Choroid plexus epithelial cell (primary cell): ENCODE measurements around a stretch of chr11.

DNA sequence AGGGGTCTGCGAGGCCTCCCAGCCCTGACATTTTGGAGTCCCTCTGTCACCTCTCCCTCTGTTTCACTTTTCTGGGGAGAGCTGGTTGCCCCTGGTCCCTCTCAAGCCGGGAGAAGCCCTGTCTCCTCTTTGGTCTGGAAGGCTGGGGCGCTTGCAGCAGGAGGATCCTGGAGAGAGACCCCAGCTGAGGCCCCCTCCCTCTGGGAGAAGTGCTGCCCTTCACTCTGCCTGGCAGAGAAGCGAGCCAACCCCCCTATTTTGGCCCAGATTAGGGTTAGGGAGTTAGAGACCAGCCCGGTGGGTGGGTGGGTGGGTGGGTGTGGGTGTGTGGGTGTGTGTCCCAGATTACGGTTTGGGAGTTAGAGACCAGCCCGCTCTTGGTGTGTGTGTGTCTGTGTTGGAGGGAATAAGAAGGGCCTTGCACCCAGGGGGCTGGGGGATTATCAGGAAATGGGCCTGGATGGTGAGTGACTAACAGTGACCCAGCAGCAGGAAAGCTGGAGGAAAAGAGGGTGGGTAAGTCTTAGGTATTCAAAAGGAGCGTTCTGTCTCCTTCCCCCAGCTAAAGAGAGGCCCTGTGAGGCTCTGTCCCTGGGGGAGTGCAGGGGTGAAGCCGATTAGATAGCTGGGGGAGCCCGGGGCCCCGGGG is 1.2 kb downstream of the OAF start:
- RRBS: no CpG with 5 or more reads among the region's 11 CpGs

DNA sequence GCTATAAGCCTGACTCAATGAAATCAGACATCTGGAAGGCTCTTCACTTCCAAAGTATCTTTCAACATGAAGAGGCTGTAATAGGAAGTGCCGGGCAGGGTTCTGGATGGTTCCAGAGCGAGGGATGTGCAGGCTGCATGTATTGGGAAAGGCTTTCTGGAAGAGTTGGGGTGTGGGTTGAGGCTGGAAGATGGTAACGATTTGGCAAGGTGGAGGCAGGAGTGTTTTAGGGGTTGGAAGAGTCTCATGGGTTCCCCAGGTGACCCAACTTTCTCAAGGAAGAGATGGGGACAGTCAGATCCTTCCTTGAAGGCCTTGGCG is 9.5 kb upstream of the POU2F3 start:
- RRBS: no CpG with 5 or more reads among the region's 4 CpGs

GRCh38 chr11:120304872-120306076 is 19.8 kb upstream of the TLCD5 start:
- RRBS: no CpG with 5 or more reads among the region's 25 CpGs

DNA sequence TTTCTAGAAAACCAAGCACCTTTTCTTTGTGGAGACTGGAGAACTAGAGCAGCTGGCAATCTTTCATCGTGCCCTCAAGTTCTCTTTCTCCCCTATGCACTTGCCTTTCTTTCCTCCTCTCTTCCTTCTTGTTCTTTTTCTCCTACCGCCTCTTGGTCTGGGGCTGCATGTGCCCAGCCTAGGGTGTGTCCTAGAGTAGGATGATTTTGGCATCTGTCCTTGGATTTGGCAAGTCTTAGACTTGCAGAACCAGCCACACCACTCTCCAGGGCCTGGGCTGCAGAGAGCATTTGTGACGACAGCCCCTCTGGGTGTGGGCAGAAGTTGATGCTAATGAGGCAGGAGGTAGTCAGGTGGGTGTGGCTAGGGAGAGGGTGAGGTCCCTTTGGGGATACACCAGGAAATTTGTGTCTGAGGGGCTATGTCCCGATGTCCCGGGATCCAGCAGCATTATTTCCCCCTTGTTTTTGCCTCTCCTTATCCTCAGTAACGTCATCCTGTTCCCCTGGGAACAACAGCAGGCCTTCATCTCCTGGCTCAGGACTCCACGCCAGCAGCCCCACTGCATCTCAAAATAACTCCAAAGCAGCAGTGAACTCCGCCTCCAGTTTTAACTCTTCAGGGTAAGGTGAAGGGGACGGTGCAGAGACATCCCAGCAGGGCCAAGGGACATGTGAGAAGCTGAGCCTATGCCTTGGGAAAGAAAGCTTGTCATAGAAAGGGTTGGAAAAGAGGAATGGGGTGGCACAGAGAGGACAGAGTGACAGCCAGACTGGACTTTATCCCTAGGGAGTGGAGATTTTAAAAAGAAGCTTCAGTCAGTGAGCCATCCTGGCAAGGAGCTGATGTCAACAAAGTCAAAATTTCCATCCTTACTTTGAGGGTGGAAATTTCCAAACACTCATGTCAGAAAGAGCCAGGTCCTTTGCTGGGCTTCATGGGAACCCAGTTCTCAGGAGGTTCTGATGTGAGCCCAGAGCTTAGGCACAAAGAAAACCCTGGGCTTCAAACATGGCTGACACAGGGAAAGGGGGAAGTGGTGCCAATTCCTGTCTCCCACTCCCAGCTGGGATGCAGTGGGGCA is 8.0 kb upstream of the TLCD5 start:
- RRBS: no CpG with 5 or more reads among the region's 9 CpGs

DNA sequence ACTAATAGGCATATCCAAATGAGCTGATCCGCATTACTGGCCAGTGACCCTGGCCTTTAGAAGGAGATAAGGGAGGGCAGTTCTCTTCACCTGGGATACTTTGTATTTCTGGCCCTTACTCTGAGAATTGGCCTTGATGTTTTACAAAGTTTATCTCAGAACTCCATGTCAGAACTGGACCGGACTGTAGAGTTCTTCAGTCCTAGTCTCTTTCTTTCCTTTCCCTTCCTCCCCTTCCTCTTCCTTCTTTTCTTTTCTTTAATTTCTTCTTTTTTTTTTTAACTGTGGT is 788 bp downstream of the TLCD5 start:
- RRBS: no CpG with 5 or more reads among the region's 2 CpGs

DNA sequence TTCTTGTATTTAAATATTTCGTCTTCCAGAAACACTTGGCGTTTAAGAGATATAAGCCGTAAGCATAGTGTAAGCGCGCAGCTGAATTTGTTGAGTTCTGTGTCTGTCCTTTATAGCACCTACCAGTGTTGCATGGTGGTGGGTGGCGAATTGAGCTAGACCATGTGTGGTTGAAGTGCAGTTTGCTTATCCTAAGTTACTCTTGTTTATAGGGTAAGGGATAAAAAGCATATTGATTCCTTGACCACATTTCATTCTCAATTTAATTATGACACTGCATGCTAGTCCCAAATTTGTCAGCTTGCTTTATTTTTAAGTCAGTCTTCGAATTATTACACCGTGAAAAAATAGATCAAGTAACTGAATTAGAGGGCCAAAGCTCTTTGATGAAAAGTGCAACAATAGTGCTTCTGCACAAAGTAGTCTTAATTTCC is 1.7 kb downstream of the ARHGEF12 start:
- RRBS: no CpG with 5 or more reads among the region's 8 CpGs

DNA sequence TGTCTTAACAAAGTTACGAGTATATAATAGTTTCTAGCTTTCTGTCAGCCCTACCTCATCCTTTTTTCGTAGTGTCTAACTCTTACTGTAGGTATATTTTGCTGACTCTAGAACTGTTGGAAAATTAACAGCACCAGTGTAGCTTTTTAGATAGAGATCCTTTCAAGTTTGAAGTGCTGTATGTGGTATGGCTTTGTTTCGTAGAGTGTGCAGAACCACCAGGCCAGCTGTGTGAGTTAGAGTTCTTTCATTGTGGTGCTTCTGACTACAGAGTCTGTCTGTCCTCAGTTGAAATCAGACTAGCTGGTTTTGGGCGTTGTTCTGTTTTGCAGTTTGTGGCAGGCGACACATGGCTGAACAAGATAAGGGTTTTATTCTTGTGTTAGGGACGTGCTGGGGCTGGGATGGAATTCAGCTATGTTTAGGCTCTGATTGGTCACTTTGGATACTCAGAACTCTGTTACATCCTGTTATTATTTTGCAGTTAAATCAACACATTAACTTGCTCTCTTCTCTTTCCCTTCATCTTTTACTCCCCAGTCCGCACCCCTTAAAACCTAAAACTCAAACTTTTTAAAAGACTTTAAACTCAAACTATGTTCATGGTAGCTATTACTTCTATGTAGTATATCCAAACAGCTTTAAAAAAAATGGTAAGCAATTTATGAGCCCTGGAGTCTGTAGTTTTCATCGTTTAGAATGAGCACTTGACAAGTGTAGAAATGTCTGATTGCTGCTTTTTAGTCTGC is 3.3 kb downstream of the ARHGEF12 start:
- RRBS: no CpG with 5 or more reads among the region's 8 CpGs

- RRBS: no CpG with 5 or more reads among the region's 3 CpGs
Measured at GRCh38 chr11:120364958-120365285, 28.7 kb downstream of the ARHGEF12 start.

DNA sequence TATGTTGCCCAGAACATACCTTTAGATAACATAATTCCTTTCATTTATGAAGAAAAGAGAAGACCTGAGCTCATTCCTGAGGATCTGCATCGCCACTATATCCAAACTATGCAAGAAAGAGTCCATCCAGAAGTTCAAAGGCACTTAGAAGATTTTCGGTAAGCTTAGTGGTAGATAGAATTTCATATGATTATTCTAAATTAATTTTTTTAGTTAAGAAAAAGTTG is 65.3 kb upstream of the GRIK4 start:
- RRBS: no CpG with 5 or more reads among the region's 2 CpGs

- RRBS: no CpG with 5 or more reads among the region's 6 CpGs
Measured at GRCh38 chr11:120446578-120447167, 64.9 kb upstream of the GRIK4 start.

GRCh38 chr11:120459146-120459589 is 52.4 kb upstream of the GRIK4 start:
- RRBS: no CpG with 5 or more reads among the region's 4 CpGs

DNA sequence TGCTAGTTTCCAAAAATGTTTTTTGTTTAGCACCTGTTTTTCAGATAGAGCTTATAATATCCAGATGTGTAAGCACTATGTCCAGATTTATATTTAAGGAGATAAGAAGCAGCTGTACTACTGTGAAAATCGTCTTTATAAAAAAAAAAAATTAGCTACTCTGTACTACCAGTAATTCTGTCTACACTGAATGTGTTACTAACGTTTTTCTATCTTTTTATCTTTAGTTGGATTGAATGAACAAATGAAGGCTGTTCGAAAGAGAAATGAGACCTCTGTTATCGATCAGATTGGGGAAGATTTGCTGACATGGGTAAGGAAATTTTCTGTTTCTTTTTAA is 51.1 kb upstream of the GRIK4 start:
- RRBS: no CpG with 5 or more reads among the region's 4 CpGs

- RRBS: no CpG with 5 or more reads among the region's 3 CpGs
Measured at GRCh38 chr11:120485712-120486275, 25.8 kb upstream of the GRIK4 start.

DNA sequence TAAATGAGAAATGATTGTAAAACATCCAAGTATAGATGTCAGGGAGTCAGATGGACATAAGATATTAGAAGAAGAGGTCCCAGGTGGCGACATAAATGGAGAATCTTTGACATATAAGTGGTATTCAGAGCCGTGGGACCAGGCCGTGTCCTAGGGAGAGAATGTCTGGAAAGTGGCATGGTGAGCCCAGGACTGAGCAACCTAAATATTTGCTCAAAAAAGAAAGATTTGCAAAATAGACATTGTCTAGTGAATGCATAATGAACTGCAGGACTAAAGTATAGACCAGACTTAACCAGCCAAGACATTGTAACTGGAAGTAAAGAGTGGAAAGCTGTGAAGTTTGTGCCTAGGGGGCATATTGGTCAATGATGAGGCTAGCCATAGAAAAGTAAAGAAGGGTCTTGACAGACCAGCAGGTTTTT is 171.9 kb downstream of the GRIK4 start:
- RRBS: no CpG with 5 or more reads among the region's 3 CpGs

GRCh38 chr11:121091617-121092250 is 9.3 kb upstream of the TECTA start:
- RRBS: no CpG with 5 or more reads among the region's 4 CpGs

DNA sequence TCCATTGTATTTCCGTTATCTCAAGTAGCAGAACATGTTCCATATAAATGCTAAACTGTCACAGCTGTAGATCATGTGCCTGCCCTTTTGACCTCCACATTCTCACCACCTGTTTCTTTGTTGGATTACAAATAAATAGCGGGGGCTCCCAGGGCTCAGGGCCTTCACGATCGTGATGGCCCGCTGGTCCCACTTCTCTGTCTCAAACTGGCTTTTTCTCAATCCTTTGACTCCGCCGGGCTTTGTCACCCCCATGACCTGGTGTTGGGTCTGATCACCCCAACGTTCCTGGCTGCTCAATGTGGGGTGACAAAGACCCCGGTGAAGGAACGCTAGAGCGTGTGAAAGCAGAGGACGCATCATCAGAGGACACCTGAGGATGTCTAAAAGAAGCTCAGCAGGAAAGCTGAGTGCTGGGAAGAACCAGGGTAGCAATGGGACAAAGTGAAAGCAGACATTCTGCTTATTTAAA is 55.9 kb upstream of the SC5D start:
- RRBS: 9% methylated on average over 1 of the region's 12 CpGs

- RRBS: no CpG with 5 or more reads among the region's 12 CpGs
Measured at GRCh38 chr11:121451257-121451835, 768 bp upstream of the SORL1 start.

GRCh38 chr11:121453024-121453317 is 857 bp downstream of the SORL1 start:
- RRBS: no CpG with 5 or more reads among the region's 5 CpGs

GRCh38 chr11:121631895-121632597 is 179.9 kb downstream of the SORL1 start:
- RRBS: no CpG with 5 or more reads among the region's 4 CpGs